Bronchus (tissue), 1 donor: ENCODE measurements around a stretch of chr7.

- PRO-cap: no peak
These were observed 24.5 kb downstream of the MICALL2 start for GRCh38 chr7:1434492-1435386.

GRCh38 chr7:1446503-1447007, 12.7 kb downstream of the MICALL2 start:
- PRO-cap: no peak

GRCh38 chr7:1460583-1461722, 1.7 kb upstream of the MICALL2 start:
- PRO-cap: bidirectional peak, plus-strand start at chr7:1461045, minus-strand start at chr7:1460950

GRCh38 chr7:1539515-1540444, 9.3 kb downstream of the MAFK start:
- PRO-cap: no peak

GRCh38 chr7:1544720-1545305, 11.2 kb downstream of the TMEM184A start:
- PRO-cap: no peak

DNA sequence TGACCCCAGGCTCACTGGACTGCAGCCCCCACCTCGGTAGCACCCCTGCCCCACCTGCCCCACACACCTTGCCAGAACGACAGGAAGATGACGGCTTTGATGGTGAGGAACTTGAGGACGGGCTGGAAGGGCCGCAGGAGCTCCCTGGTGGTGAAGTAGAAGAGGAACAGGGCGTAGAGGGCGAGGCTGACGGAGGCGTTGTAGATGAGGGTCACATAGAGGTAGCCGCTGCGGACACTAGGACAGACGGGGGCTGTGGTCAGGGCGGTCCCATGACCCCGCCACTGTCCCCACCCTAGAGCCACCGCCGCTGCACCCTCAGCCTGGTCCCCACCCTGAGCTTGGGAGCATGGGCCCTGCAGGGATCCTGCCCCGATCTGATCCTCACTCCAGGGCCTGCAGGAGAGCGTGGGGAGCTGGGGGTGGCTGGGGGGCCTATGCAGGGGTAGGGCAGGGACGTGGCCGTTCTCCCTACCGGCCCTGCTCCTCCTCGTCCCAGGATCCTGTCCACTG, 7.5 kb downstream of the TMEM184A start:
- PRO-cap: no peak

GRCh38 chr7:1665562-1666287, 4.4 kb upstream of the ELFN1 start:
- PRO-cap: no peak

GRCh38 chr7:1694131-1694637, 24.1 kb downstream of the ELFN1 start:
- PRO-cap: no peak

GRCh38 chr7:2224822-2225390, 7.8 kb downstream of the MAD1L1 start:
- PRO-cap: no peak

DNA sequence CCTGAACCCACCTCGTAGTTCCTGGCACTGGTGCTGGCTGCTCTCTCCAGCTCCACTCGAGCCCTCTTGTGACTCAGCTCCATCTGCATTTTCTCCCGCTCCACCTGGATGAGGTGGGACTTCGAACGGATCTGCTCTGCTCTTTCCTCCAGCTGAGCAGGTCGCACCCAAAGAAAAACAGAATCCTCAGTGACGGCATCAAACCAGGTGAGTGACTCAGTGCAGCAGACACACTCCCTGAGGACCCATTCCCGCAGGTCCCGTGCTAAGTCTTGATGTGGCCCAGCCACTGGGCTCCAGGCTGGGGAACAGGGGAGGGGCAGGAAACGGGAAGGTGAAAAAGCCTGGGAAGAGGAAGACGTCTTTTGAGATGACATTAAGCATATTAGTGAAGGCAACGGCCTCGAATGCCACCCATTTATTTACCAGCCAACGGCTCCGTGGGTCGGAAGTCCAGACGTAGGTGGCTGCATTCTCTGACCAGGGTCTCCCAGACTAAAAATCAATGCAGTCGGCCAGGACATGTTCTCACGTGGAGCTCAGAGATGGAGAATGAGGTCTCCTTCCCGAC, 7.3 kb downstream of the MAD1L1 start:
- PRO-cap: no peak

DNA sequence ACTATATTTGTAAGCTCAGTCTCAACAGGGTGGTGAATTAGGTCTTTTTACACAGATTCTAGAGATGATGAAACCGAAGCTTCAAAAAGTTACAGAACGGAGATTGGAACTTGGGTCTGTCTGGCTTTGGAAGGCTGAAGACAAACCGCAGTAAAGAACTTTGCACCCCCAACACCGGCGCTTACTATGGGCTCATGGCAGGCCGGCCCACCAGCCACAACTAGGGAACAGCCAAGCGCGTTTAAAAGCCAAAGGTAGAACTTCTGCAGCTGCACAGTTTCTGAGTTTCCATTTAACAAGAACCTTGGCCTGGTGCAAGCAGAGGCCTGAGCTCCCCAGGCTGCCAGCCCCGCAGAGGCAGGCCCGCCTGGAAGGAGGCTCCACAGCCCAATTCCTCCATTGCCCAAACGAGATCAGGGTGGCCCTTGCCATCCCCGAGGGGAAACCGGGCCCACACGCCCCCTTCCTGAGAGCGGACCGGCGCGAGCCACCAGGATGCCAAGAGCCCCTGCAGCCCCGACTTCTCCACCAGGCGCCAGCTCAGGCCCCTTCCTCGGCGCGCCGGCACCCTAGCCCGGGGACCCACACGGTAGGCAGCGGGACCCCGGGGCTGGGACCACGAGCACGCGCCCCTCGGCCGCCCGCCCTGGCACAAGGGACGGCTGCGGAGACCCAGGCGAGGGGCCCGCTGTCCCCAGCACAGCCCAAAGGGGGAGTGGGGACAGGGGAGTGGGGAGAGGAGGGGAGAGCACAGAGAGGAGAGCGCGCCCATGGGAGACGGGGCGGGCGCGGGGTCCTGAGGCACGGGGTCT, 598 bp downstream of the MAD1L1 start:
- PRO-cap: no peak

DNA sequence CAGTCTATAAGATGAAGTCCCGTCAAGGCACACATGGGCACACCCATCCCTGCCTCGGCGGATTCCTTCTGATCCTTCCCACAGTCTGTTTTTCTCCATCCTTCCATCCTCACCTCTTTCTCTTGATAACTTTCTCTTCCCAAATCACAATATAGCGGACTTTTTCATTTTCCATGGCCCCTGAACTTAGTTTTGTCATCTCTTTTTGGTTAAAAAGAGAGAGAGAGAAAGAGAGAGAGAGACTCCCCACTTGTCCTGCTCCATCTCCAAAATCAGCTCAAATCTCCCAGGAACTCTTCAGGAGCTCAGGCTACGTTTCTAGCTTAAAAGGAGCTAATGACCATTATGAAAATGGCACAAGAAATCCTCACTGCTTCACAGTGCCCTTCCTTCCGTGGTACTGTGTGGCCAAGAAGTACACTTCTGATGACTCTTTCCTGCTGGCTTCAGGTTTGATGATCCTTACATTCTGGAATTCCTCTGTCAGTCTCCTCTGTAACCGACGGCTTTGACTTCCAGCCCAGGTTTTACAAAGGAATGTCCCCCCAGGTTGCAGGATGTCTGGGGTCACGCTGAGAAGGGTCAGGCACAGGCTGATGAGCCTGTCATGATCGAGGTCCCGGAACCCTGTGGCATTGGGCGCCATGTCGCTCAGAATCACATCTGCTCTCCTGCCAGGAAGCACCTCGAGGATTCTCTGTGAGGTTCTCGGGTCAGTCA, 2.2 kb upstream of the MAD1L1 start:
- PRO-cap: no peak

DNA sequence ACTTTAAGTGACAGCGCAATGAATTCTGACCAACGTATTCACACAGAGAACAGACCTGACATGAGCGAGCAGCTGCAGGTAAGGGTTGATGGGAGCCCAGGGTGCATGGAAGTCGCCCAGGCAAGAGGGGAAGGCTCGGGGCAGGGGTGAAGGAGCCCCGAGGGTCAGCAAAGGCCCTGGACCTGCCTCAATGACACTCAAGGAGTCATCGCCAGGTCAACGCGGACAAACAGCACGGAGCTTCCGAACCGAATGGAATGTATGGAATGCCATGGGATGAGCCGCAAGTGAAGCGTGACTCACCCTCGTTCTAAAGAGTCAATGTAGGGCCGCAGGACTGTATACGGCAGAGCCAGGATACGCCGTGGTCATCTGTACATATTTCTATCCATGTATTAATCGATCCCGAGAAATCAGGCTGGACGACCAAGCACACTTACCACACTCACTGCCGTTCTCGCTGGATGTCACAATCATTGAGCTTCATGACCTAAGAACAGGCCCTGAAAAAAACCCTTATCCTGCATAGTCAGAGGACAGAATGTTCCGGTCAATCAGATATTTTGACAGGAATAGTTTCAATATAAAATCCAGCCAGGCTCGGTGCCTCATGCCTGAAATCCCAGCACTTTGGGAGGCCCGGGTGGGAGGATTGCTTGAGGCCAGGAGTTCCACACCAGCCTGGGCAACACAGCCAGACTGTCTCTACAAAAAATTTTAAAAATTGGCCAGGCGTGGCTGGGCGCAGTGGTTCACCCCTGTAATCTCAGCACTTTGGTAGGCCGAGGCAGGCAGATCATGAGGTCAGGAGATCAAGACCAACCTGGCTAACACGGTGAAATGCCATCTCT, 4.3 kb downstream of the SNX8 start:
- PRO-cap: no peak

- PRO-cap: no peak
These were observed 24.3 kb upstream of the CHST12 start for GRCh38 chr7:2378975-2379566.

GRCh38 chr7:2406446-2407205, 3.2 kb downstream of the CHST12 start:
- PRO-cap: no peak

GRCh38 chr7:2409656-2410386, 6.4 kb downstream of the CHST12 start:
- PRO-cap: no peak

DNA sequence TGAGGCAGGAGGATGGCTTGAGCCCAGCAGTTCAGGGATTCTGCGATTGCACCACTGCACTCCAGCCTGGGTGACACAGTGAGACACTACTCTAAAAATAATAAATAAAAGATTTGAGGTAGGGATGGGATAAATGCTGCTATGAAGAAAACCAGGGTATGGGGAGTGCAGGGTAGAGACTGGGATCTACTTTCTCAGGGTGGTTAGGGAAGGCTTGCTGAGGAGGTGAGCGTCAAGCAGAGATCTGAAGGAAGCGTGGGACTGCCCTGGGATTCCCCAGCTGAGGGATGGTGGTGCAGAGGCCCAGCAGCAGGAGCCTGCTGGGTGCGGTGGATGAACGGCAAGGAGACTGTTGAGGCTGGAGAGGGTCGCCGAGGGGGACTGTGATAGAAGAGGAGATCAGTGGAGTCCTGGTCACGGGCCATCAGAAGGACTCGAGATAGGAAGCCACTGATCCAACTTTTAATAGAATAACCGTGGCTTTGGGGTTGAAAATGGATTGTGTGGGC, 7.1 kb downstream of the CHST12 start:
- PRO-cap: no peak

DNA sequence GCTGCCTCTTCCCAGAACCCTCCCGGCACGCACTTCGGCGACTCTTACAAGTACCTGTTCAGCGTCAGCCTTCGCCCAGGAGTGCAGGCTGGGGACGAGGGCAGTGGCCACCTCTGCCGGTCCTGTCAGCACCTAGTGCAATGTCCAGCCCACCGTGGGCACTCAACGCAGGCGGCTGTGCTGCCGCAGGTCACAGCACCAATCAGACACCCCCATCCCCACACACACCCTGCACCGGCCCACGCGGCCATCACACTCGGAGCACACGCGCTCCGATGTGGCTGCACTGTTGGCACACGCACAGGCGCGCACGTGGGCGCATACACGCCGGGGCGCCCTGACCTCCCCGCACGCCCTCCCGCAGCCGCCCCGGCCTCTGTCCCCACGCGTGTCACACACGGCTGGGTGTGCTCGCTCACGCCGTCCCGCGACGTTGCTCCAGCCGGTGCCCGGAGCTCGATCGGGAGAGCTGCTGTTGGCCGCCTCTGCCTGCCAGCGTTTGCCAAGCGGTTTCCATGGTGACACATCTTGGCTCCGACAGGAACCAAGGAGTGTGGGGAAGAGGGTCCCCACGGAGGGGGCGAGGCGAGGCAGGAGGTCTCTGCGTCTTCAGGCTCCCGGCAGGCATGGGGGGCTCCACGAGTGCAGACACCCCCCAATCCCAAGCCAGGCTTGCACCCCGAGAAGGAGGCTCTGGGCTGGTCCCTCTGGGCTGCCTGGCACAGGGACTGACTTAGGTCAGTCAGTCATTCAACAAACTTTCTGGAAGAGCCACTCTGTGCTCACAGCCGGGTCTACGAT, 12.0 kb downstream of the LFNG start:
- PRO-cap: no peak

GRCh38 chr7:2646400-2646696, 14.6 kb downstream of the TTYH3 start:
- PRO-cap: no peak

DNA sequence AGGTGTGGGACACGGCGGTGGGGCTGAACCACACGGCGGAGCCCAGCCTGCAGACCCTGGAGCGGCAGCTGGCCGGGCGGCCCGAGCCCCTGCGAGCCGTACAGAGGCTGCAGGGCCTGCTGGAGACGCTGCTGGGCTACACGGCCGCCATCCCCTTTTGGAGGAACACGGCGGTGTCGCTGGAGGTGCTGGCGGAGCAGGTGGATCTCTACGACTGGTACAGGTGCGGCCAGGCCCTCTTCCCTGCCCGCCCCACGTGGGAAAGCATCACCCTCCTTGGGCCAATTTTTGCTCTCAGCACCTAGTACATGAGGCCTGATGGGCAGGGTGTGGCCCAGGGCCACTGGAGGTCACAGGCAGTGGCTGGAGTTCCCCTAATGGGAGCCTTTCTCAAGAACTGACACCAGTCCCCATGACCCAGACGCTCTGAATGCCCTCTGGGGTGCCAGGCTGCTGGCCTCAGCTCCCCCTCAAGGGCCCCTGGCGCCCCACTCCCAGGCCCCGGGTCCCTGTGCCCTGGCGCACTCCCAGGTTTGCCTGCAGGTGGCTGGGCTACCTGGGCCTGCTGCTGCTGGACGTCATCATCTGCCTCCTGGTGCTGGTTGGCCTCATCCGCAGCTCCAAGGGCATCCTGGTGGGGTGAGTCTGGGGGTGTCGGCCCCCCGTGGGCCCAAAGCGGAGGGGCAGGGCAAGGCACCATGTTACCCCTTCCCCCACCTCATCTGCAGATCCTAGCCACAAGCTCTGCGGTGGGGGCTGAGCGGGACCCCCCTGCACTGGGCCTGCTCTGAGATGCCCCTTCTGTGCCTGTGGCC, 15.8 kb downstream of the TTYH3 start:
- PRO-cap: no peak